M059J (cell line): Measurements from ENCODE around the gene KYNU.

DNA sequence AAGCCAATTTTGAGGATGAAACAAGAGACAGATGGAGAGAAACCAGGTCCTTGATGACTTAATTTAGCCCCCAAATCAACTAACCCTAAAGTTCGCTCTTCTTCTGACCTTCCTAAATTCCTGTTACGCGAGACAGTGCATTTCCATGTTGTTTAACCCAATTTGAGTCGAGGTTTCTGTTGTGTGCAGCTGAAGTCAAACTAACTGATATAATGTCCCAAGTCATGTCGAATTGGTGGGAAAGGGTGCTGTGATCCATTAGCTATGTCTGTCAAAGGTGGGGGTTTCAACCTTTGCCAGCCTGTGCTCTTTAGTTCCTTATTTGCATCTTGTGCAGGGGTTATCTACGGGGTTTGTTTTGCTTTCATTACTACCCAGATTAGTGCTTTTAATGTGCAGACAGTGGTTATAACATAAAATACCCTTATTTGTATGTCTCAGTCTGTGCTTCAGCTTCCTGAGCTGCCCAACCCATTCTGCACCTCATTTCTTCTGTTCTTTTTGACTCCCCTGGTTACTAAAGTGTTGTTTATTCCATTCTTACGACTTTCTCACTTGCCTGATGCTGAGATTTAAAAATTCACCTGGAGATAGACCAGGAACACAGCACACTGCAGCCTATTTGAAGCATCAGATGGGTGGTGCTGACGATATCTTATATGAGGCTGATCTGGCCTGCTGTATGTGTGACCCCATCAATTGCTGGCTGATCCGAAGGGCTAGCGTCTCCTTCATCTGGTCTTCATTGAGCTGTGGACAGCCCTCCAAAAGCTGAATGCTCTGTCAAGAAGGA is 271.9 kb upstream of the CXCR4 start:
- RAMPAGE, long total RNA: no peak

DNA sequence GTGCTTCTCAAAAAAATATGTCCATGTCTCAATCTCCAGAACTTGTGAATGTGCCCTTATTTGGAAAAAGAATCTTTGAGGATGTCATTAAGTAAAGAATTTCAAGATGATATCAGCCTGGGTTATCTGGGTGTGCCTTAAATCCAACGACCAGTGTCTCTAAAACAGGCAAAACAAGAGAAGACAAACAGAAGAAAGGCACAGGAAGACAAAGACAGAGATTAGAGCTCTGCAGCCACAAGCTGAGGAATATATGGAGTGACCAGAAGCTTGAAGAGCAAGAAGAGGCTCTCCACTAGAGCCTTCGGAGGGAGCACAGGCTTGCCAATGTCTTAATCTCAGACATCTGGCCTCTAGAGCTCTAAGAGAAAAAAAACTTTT is 71.5 kb downstream of the HNMT start:
- RAMPAGE, long total RNA: no peak

- RAMPAGE, long total RNA: no peak
Measured at GRCh38 chr2:138274541-138274960, 227.0 kb upstream of the SPOPL start.

GRCh38 chr2:138275409-138275774 is 226.2 kb upstream of the SPOPL start:
- RAMPAGE, long total RNA: no peak

DNA sequence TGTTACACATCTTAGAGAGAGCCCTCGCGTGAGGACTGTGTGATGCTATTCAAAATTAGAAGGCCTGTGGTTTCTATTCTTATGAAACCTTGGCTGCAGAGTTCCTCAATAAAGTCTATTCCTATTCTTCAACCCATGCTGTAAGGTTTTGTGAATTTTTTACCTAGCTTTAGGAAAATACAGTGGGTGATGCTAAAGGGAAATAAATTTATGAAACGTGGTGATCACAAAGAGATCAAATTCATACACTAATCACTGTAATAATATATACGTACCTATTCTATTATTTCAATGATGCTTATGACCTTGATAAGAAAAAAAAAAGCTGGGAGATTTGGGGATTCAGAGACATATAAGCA is 917.4 kb upstream of the NXPH2 start:
- RAMPAGE, long total RNA: no peak

DNA sequence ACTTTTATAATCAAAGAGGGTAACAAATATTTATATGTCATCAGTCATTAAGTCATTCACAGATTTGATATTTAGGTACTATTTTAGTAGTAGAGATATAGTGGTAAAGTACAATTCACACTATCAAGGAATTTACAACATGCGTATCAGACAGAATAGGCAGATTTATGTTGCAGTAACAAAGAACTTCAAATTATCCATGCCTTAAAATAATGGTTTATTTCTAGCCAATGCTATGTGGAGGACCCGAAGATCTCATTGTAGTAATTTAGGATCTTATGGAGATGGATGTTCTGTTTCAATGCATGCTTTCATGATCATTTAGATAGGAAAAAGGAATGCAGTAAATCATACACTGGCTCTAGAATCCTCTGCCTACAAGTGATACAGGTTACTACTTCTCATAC is 979.9 kb downstream of the LRP1B start:
- RAMPAGE, long total RNA: no peak

DNA sequence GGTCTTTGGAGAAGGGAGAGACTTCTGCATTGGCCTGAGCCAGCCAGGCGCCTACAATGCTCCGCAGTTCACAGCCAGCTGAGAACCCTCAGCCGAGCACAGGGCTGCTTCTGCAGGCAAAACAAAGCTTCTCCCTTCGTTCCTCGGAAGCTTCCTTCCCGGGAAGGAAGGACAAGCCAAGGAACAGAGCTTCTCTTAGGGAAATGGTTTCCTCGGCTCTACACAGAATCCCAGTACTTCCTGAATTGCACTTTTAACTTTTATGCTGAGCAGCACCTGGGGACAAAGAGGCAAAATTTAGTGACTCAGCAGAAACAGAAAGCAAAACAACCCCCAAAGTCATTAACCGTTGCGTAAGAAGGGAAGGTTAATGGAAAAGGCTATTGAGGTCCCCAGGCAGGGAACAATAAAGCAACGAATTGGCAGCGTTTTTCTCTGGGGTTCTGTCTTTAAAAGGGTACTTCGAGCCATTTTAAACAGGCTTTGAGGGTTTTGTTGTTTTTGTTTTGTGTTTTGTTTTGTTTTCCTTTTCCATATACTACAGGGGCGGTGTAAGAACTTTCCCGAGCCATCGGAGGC is 524 bp upstream of the LRP1B start:
- RAMPAGE, long total RNA: no peak

DNA sequence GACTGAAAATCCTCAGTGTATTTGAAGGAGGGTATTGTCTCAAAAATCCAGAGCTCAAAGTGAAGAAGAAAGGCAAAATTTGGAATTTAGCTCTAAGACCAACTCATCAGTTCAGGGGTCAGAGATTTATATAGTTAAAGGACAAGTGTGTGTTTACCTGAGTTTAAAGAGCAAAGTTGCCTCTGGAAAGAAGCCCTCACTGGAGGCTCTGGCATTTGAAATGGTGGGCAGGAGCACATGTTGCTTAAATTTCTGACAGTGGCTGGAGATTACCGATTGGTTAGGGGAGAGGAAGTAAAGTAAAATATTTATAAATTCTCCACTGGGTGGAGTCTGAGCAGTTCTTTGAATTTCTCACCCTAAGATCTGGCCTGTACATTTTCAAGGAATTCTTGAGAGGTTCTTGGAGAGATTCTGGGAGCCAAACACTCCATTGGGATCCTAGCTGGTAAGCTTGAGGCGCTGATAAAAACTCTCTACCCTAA is at the start of gene KYNU:
TSS of gene KYNU (plus strand) at position 376 of the 485 bp plus-strand sequence.
- RAMPAGE, long total RNA: no peak

DNA sequence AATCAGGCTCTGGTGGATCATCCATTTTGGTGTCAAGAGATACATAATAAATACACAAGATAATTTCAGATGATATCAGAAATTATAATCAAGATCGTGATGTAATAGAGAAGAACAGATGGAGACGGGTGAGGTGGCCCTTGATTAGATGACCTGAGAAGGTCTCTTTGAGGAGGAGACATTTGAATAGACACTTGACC is 440.0 kb downstream of the ARHGAP15 start:
- RAMPAGE, long total RNA: no peak

DNA sequence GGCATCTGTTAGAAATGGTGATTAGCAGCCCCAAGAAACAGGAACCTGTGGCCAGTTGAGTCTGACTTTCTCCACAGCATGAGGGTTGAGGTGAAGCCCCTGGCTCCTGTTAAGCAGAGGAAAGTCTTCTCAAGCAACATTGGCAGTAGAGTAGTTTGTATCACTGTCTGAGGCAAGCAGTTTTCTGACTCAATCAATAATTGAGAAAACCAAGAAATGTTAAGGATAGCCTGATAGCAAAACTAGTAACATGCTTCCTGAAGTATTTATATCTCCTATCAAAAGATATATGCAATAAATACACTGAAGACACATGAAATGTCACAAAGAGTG is 389.7 kb downstream of the GTDC1 start:
- RAMPAGE, long total RNA: no peak

DNA sequence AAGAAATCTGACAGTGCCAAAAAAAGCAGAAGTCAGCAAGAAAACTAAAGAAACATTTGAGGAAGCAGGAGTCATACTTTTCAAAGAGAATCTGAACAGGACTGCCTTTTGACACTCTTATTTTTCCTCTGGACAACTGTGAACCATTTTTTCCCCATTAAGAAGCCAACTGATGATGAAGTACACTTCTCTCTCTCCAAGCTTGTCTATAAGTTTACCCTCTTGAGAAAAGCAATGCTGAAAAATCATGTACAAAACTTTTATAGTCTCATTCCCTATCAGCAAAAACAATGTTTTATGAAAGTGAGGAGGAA is 188.5 kb downstream of the GTDC1 start:
- RAMPAGE, long total RNA: no peak

DNA sequence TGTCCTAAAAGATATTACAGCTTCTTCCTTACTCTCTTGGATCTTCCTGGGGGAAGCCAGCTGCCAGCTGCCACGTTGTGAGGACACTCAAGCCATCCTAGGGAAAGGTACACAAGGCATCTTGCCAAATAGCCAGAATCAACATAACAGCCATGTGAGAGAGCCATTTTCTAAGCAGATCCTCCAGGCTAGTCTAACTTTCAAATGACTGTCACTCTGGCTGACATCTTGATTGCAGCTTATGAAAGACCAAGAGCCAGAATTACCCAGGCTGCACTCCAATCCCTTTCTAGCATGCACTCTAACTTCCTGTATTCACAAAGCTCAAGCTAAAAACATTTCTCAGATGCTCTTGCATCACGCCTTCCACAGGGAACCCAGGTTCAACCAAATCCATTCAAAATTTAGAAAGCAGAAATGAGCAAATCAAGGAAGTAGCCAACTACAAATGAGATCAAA is 94.5 kb downstream of the GTDC1 start:
- RAMPAGE, long total RNA: no peak

GRCh38 chr2:144465720-144466302 is 54.1 kb downstream of the ZEB2 start:
- RAMPAGE, long total RNA: no peak

DNA sequence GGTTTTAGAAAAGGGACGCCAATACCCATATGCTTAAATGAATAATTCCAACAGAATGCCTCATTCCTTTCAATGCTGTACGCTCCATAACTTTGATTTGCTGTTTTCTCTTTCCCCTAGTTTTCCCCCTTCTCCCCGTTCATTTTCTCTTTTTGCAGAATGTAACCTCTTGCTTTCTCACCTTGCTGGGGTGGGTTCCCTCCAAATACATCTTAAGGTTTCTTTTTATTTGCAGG is 38.0 kb downstream of the ZEB2 start:
- RAMPAGE, long total RNA: no peak

- RAMPAGE, long total RNA: no peak
Measured at GRCh38 chr2:144495190-144496076, 24.5 kb downstream of the ZEB2 start.

GRCh38 chr2:144514093-144514757 is 5.7 kb downstream of the ZEB2 start:
- RAMPAGE, long total RNA: no peak

DNA sequence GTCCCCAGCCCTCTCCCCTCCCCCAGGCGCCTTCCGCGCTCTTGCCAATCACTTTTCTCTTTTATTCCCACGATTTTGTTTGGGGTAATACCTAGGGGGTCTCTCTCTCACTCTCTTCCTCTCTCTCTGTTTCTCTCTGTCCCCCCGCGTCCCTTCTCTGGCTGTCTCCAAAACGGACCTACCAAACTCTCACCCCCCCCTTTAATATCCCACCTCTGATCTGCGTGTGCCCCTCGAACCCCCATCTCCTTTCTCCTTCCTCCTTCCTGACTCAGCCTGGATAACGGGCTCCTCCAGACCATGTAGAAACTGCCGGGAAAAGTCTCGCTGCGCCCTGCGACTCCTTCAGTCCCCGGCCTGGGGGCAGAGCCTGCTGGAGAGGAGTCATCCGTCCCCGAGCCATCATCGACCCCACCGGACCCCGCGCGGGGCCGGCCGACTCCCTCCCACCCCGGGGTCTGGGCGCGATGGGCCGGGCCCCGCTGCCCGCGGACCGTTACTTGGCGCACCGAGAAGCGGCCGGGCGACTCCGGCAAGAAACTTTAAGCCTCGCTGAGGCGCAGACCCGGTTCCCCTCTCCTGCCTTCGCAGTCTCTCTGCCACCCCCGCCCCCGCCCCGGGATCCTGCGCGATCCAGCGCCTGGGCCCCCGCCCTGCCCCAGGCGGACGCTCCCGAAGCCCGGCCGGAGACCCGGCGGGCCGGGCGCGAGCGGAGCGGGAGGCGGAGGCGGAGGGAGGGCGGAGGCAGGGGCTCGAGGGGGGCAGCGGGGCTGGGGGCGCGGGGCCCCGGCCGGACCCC is 3.5 kb downstream of the ZEB2 start:
- RAMPAGE, long total RNA: no peak

DNA sequence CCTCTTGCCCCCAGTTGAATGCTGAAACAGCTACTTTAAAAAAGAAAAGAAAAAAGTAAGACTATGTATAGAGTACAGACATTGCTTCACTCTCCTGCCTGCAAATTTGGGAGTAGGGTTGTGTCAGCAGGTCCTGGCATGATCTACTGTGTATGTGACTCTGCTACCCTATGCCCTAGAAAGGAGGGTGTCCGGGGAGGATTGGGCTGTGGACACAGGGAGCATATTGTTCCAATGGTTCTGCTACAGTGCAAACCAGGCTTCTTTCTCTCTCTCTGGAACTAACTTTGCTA is 9.9 kb upstream of the ZEB2 start:
- RAMPAGE, long total RNA: no peak

- RAMPAGE, long total RNA: no peak
Measured at GRCh38 chr2:145198941-145199413, 679.1 kb upstream of the ZEB2 start.

DNA sequence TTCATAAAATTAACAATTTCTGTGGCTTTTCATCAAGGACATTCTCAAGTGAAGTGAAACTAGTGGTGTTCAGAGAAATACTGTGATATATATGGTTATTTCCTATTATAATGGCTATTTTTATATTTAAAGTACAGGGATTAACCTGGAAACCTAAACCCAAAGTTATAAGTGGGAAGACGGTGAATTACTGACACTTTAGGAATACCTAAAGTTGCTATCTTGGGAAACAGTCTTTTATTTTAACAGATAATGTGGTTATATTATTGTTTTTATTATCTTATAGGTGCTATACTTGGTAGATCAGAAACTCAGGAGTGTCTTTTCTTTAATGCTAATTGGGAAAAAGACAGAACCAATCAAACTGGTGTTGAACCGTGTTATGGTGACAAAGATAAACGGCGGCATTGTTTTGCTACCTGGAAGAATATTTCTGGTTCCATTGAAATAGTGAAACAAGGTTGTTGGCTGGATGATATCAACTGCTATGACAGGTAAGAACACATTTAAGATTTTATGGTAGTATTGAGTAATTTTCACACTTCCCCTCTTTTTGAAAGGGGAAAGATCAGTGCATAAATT is 51.3 kb downstream of the ACVR2A start:
- RAMPAGE, long total RNA: no peak